NB4 (cell line): ENCODE measurements around the genes RNF152 and SERPINB4.

DNA sequence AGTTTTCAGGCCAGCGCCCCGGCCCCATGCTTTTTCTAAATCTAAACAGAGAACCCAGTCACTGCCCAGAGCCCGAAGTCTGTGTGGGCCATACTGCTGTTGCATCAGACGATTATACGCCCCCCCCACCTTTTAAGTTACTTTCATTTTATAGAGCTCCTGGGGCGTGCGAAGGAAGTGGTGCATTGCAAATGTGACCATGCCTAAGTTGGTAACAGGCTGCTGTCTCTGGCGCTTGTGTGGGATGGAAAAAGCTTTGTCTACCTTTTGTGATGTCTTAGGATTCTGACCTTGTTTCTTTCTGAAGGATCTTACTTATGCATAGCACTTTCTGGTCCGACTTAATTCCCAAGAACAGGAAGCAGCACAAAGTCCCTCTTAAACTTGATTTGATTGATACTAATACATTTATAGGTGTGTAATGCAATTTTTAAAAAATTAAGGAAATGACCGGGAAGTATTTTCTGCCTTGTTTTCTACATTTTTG lies 1.1 kb downstream of the PMAIP1 start:
- RRBS: no CpG with 5 or more reads among the region's 10 CpGs

DNA sequence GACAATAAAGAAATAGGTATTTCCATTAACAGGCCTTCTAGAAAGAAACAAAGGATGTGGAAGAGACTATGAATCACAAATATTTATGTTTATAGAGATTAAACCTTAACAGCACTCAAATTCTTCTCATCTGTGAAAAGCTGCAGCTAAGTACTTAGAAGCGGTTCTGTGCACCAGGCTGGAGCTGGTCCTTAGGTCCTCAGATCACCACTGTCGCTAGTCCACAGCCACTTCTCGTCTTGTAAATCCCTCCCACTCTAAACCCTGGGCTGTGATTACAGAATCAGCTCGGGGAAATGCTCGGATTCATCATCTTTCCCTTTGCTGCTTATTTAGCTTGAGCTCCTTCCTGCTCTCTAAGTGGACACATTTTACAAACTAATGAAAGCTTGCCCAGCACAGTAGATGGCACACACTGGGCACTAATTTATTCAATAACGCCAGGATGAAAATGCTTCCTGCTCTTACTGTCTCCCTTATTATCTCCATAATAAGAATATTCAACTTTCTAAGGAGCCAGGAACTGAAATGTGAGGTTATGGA lies 61.7 kb downstream of the RNF152 start:
- RRBS: no CpG with 5 or more reads among the region's 6 CpGs

DNA sequence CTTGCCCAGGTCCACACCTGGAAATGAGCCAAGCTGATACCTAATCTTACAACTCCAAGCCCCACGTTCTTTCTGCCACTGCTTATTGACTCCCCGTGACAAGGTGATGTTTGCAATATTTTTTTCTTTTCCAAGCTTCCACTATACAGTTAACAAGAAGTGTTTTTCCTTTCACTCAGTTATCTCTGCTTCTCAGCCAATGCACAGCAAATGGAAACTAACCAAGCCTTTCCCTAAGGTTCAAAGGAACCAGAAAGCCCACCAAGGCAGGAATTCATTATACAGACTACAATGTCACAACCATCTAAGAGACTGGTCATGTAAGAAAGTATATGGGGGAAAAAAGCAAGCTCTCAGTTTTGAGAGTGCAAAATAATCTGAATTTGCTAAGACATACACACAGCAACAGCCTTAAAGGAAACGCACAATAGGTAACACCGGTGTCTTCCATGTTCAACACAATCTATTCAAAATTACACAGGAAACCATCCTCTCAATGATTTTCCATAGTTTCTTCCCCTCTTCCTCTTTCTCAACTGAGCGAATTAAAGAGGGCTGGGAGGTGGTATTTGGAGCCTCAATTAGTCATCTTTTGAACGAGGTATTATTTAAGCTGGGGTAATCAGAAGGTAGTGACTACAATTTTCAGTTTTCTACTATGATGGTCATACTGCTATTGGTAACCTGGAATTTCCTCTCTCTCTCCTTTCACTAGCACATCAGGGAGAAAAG lies 38.6 kb downstream of the RNF152 start:
- RRBS: no CpG with 5 or more reads among the region's 6 CpGs

GRCh38 chr18:61887738-61888320 lies 5.0 kb downstream of the RNF152 start:
- RRBS: no CpG with 5 or more reads among the region's 6 CpGs

GRCh38 chr18:61892853-61893947 lies at the start of gene RNF152:
RNF152 (minus strand) TSS chr18:61893007.
- RRBS: 16% methylated on average over 29 of the region's 85 CpGs

DNA sequence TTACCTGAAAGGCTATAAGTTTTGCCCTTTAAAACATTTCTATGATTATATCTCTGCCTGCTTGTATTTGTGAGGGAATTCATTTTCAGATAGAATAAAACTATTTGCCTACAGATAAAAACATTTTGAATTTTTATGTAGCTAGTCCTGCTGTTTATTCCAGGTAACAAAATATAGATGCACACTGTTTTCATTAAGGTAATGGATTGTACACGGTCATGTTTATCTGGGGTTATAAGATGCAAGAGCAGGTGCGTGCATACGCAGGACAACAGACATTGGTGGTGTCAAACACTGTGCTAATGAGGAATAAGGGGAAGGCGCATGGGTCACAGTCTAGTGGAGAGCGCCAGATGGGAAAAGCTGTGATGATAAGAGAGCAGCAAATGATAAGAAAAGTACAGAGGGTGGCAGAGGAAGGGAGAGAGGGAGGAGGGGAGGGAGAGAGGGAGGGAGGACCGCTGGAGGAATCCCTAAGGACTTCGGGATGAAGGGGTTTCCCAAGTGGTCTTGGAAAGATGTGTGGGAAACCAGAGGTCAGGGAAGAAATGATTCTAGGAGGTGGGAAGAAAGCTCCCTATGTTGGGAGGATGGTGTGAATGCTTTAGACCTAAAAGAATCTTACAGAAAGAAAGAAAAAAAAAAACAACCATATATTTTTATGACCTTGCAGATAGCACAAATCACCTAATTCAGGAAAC lies 2.8 kb downstream of the TNFRSF11A start:
- RRBS: no CpG with 5 or more reads among the region's 7 CpGs

GRCh38 chr18:62523664-62524653 lies 1.1 kb downstream of the ZCCHC2 start:
- RRBS: 1% methylated on average over 62 of the region's 113 CpGs

GRCh38 chr18:62939419-62939893 lies 224.1 kb downstream of the PHLPP1 start:
- RRBS: no CpG with 5 or more reads among the region's 6 CpGs

GRCh38 chr18:63137883-63138936 lies 181.4 kb downstream of the BCL2 start:
- RRBS: no CpG with 5 or more reads among the region's 21 CpGs

GRCh38 chr18:63177614-63178199 lies 141.9 kb downstream of the BCL2 start:
- RRBS: no CpG with 5 or more reads among the region's 12 CpGs

GRCh38 chr18:63190022-63190535 lies 129.5 kb downstream of the BCL2 start:
- RRBS: no CpG with 5 or more reads among the region's 3 CpGs

DNA sequence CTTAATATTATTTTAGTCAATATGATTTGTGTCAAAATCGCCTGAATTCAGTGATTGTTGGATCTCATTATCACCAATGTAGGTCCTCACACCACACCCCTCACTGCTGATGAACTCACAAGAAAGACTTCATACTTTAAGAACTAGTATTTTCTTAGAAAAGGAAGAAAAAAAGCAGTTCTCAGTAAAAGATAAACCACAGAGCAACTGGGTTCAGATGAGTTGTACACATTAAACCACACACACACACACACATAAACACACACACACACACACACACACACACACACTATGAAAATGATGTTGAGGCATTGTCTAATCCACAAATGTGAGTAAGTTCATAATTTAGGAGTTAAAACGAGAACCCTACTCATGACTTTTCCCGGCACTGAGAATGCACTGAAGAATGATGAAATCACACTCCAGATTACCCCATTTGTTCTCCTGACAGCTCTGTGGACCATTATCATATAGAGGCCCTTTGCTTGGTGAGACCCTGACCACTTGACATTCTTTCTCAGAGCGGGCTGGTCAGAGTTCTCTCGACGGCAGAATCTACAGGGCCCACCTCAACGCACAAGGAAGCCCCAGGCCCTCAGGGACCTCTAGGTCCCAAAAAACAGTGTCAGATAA lies 106.2 kb downstream of the BCL2 start:
- RRBS: no CpG with 5 or more reads among the region's 7 CpGs

- RRBS: no CpG with 5 or more reads among the region's 3 CpGs
Observed at GRCh38 chr18:63310536-63311161, 8.9 kb downstream of the BCL2 start.

DNA sequence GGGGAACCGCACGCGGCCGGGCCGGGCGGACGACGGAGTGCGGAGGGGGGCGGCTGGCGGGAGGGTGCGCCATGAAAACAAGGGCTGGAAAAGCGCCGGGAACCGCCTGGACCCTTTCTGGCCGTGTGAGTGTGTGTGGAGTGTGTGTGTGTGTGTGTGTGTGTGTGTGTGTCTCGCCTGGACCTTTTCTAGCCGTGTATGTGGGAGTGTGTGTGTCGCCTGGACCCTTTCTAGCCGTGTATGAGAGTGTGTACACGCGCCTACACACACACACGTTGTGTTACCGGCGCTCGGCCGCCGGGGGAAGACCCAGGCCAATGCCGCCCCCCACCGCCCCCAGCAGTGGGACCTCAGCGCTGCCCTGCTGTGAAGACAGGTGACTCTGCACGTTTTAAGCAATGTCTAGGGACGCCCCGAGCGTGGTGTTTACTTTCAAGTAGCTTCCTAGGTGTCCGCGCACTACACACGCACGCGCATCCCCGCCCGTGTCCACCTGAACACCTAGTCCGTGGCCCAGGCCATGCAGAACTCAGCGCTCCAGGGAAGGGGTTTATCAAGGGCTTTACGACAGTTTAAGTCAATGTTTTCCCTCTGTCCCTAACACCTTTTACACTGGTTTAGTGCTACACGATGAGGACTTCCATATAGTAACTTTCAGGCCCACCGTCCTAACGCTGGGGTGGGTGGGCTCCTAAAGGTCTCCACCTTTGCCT lies 1.2 kb upstream of the BCL2 start:
- RRBS: 0% methylated on average over 9 of the region's 48 CpGs

- RRBS: 3% methylated on average over 15 of the region's 69 CpGs
Observed at GRCh38 chr18:63365946-63366963, 751 bp downstream of the KDSR start.

- RRBS: no CpG with 5 or more reads among the region's 4 CpGs
Observed at GRCh38 chr18:63418023-63418526, 4.2 kb downstream of the VPS4B start.

DNA sequence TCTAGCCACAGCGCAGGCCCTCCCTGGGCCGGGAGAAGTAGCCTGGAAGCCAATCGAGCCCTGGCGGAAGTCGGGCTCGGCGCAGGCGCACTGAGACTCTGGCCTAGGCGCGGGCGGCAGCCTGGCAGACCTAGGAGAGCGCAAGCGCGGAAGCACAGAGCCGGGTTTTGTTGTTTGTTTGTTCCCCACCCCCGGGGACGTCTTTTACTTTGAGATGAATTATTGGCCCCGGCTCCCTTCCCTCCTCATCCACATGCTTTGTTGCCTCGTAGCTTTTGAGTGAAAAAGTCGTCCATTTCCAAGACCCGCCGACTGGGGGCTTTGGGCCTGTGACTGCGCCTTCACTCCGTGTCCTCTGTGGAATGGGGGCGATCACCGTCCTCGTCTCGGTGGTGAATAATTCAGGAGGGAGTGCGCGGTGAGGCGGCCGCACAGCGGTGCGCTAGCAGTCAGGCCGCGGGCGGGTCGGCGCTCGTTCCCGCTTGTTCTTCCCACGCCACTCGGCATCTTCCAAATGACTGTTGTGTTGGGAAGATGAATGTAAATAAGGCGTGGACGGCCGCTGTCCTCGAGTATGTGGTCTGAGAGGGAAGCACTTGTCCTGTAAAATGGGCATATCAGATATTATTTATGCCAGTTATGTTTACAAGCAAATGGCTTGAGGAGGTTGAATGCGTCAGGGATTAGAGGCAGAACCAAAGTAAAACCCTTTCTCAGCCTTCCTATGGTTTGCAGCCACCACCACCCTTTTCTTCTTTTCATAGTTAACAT lies 463 bp upstream of the VPS4B start:
- RRBS: 2% methylated on average over 2 of the region's 48 CpGs

GRCh38 chr18:63546670-63547171 lies 4.6 kb downstream of the SERPINB12 start:
- RRBS: no CpG with 5 or more reads among the region's 3 CpGs

DNA sequence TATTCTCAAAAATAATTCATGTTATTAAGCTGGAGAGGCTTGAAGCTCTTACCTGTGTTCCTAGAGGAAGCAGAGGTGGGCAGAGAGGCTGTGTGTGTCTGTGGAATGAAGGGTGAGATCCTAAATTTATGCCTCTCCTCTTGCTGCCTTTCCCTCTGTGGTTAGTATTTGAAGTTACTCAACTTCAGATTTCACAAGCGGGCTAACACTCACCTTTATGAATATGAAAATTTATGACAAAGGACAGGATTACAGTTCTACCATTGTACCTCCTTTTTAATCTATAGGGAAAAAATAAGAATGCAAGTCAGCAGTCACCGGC lies at the start of gene SERPINB4:
Gene SERPINB4, minus strand, starts transcription at position 100 of the 322 bp plus-strand sequence.
- RRBS: no CpG with 5 or more reads among the region's 2 CpGs